Liver (tissue), 9 donors: ENCODE measurements around the genes TBXT and SFT2D1.

DNA sequence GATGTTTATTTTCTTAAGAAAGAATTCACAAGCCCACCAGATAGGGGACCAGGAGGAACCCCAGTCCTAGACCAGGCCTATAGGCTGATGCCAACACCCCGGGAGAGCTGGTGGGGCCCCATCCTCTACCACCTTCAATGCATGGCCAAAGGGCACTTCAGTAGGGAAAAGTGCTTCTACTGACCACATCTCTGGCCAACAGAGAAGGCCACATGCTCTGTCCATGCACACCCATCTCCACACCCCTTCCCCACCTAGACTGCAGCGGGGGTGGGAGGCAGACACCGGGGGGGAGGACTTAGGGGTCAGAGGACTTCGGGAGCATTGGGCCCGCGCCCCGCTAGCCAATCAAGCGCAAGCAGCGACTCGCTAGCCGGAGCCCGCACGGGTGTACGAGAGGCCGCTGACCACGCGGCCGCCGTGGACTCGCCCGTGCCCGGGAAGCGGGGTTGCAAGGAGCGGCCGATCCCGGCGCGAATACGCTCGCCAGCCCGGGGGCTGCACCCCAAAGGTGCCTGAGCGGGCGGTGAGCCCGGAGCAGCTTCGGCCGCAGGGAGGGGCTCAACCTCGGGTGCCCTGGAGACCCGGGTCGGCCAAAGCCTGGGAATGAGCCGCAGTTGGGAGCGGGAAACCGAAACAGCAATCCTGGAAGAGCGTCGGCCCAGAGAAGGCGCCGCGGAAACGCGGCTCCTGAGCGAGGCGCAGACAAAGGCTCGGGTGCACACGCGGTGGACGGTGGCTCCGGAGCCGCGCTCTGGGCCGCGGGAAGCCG, 2.8 kb downstream of the PDE10A start:
- PRO-cap, 5 experiments, result no peak in any of the 5 experiments
- RAMPAGE, long total RNA, 2 experiments, result no peak in any of the 2 experiments
- RRBS, result 9% methylated on average over 31 of the region's 61 CpGs

- PRO-cap, 5 experiments, result peak in 3 of 5 experiments; most common plus-strand start chr6:165662489 (in 1); most common minus-strand start chr6:165662274 (in 2)
- RAMPAGE, long total RNA, 2 experiments, result no peak in any of the 2 experiments
- RRBS, result 4% methylated on average over 32 of the region's 69 CpGs
These were observed 859 bp downstream of the PDE10A start for GRCh38 chr6:165662119-165662645.

GRCh38 chr6:166167632-166168950, at the start of gene TBXT:
Gene TBXT, minus strand, starts transcription at chr6:166167851.
- PRO-cap, 5 experiments, result no peak in any of the 5 experiments
- RAMPAGE, long total RNA, 2 experiments, result no peak in any of the 2 experiments
- RRBS, result 3% methylated on average over 54 of the region's 118 CpGs

DNA sequence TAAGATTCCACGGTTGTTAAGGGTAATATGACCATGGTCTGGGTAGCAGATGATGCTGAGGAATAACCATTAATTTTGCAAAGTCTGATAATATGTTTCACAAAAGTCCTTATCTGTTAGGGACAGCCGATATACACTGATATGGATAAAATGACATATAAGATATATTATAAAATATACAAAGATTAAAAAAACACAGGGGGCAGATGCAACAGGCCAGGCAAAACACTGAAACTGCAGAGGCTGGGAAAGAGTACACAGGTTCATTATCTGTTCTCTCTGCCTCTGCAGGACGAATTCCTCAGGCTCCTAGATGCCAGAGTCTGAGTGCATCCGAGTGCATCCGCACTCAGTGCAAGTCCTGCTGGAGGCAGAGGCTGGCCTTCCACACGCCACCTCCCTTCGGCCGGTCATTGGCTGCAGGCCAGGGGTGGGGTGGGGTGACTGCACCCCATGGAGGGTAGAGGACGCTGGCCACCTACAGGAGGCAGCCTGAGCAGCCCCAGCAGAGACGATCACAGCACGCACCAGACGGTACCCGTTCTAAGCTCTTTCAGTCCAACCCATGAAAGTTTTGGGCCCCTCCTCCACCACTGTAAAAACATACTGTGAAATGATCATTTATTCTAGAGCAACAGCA, 11.8 kb downstream of the SFT2D1 start:
- PRO-cap, 5 experiments, result no peak in any of the 5 experiments
- RAMPAGE, long total RNA, 2 experiments, result no peak in any of the 2 experiments
- RRBS, result no CpG with 5 or more reads among the region's 13 CpGs

GRCh38 chr6:166339728-166340357, 2.5 kb downstream of the SFT2D1 start:
- PRO-cap, 5 experiments, result no peak in any of the 5 experiments
- RAMPAGE, long total RNA, 2 experiments, result no peak in any of the 2 experiments
- RRBS, result no CpG with 5 or more reads among the region's 9 CpGs

DNA sequence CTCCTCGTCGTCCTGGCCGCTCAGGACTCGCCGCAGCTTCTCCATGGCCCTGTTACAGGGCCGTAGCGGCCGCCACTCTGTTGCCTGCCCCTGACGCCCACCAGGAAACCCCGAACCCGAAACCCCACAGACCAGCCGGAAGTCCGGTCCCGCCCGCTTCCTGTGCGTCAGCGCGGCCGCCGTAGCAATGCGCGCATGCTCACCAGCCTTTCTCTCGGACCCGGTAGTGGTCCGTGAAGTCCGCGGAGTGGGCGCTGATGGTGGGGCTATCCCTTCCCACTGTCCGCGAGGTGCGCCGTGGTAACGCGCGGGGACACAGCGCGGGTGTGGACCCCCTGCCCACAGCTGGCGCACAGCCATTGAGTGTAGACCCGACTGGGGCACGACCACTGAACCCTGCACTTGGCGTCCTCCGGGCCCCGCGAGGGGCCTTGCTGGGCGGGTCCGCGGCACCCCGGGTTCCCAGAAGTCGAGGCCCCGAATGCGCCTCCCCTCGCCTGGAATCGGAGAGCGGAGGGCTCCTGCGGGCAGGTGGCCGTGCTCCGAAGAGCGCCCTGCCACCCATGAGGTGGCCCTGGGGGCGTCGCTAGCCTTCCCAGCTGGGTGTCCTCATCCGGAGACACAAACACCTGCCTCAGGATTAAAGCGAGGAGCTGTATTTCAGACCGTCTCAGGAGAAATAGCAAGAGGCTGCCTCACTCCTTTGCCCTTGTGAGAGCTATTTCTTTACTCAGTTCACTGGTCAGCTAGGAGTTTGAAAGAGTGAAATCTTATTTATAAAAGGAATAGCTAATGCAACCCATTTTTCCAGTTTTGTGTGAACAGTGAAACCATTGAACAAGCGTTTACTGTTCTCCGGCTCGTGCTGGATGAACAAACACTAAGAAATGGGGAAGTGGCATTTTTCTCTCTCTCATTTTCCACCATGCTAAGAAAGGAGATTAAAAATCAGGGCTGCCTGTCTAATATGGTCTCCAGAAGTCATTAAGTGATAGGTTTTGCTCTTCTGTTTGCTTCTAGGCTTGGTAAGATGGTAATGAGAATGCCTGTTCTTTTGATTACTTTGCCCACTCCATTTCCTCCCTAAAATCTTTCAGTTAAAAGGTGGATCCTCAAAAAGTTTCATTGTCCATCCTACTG, at the start of gene SFT2D1:
Gene SFT2D1, minus strand, starts transcription at position 109 of the 1,140 bp plus-strand sequence.
- PRO-cap, 5 experiments, result peak in 5 of 5 experiments; most common plus-strand start position 226 of the sequence (in 2); most common minus-strand start position 95 of the sequence (in 3)
- RAMPAGE, long total RNA, 2 experiments, result start-site peak on the plus strand in 1 of 2 experiments, centred at position 210 of the sequence, 10 reads per replicate; start-site peak on the minus strand in 2 of 2 experiments, centred at positions 101 to 114 of the sequence, 124 to 382 reads per replicate
- RRBS, result 4% methylated on average over 19 of the region's 66 CpGs

DNA sequence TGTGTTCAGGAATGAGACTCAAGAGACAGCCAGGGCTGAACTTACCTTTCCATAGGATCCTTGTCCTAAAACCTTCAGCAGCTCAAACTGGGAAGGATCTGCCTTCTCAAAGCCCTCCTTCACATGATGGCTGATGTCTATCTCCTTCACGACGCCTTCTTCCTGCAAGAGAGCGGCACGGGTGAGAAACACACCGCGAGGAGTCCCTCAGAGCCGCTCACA, 47.9 kb downstream of the RAMACL start:
- PRO-cap, 5 experiments, result no peak in any of the 5 experiments
- RAMPAGE, long total RNA, 2 experiments, result no peak in any of the 2 experiments
- RRBS, result no CpG with 5 or more reads among the region's 7 CpGs

- PRO-cap, 5 experiments, result no peak in any of the 5 experiments
- RAMPAGE, long total RNA, 2 experiments, result no peak in any of the 2 experiments
- RRBS, result no CpG with 5 or more reads among the region's 5 CpGs
These were observed 14.2 kb downstream of the RAMACL start for GRCh38 chr6:166572202-166572692.

GRCh38 chr6:166587905-166588573, 1.6 kb upstream of the RAMACL start:
- PRO-cap, 5 experiments, result no peak in any of the 5 experiments
- RAMPAGE, long total RNA, 2 experiments, result no peak in any of the 2 experiments
- RRBS, result no CpG with 5 or more reads among the region's 8 CpGs

GRCh38 chr6:166744915-166745225, 117.8 kb upstream of the RPS6KA2 start:
- PRO-cap, 5 experiments, result no peak in any of the 5 experiments
- RAMPAGE, long total RNA, 2 experiments, result no peak in any of the 2 experiments
- RRBS, result no CpG with 5 or more reads among the region's 6 CpGs

DNA sequence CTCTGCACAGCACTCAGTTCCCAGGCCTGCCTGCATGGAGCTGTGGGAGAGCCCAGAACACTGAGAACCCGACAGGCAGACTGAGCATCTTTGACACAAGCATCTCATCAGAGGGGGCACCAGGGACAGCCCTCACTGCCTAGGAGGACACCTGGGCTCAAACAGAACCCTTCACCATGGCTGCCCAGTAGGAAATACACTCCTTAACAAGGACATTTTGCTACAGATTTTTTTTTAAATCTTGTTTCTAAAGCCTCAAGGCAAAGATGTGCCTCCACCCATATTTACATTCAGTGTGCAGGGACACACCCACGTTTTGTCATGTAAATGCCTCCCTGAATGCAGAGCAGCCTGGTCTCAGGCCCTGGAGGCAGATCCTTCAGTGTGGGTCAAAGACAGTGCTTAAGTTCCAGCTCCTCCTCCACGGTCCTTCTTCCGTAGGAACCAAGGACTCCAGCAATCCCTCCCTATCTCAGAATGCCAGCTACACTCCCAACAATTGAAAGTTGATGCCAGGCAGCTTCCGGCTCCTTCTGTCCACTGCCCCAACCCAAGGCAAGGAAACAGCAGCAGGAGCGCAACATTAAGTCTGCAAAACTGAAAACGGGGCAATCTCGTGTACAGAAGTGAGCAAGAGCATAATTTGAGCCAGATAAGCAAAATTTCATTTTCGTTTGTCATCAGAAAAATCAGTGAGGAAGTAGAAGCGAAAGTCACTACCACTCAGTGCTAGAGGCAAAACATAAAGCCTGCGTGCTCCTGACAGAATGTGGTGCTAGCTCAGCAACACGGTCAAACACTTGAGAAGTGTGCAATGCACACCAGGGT, 6.3 kb downstream of the RNASET2 start:
- PRO-cap, 5 experiments, result no peak in any of the 5 experiments
- RAMPAGE, long total RNA, 2 experiments, result no peak in any of the 2 experiments
- RRBS, result no CpG with 5 or more reads among the region's 12 CpGs

DNA sequence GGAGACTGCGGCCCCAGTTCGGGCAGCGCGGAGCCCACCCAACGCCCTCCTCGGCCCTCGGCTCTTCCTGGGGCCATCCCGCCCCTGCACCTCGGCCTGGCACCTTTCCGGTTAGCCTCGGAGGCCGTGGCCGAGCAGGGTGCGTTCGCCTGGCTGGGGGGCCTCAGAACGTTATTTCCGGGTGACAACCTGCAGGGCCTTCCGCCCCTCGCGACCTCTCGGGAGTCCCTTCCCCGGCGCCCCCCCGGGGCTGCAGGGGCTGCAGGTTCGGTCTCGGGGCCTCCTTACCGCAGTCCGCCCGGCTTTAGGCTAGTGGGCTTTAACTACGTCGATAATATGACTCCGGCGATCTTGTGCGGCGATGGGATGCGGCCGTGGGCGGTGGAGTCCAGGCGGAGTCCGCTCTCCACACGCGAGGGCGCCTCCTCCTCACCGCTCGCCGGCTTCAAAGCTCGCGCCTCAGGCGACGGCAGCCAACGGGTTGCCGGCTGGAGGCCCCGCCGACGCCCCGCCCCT, 509 bp upstream of the CEP43 start:
- PRO-cap, 5 experiments, result peak in 3 of 5 experiments; most common minus-strand start position 447 of the sequence (in 3)
- RAMPAGE, long total RNA, 2 experiments, result no peak in any of the 2 experiments
- RRBS, result 1% methylated on average over 41 of the region's 56 CpGs

DNA sequence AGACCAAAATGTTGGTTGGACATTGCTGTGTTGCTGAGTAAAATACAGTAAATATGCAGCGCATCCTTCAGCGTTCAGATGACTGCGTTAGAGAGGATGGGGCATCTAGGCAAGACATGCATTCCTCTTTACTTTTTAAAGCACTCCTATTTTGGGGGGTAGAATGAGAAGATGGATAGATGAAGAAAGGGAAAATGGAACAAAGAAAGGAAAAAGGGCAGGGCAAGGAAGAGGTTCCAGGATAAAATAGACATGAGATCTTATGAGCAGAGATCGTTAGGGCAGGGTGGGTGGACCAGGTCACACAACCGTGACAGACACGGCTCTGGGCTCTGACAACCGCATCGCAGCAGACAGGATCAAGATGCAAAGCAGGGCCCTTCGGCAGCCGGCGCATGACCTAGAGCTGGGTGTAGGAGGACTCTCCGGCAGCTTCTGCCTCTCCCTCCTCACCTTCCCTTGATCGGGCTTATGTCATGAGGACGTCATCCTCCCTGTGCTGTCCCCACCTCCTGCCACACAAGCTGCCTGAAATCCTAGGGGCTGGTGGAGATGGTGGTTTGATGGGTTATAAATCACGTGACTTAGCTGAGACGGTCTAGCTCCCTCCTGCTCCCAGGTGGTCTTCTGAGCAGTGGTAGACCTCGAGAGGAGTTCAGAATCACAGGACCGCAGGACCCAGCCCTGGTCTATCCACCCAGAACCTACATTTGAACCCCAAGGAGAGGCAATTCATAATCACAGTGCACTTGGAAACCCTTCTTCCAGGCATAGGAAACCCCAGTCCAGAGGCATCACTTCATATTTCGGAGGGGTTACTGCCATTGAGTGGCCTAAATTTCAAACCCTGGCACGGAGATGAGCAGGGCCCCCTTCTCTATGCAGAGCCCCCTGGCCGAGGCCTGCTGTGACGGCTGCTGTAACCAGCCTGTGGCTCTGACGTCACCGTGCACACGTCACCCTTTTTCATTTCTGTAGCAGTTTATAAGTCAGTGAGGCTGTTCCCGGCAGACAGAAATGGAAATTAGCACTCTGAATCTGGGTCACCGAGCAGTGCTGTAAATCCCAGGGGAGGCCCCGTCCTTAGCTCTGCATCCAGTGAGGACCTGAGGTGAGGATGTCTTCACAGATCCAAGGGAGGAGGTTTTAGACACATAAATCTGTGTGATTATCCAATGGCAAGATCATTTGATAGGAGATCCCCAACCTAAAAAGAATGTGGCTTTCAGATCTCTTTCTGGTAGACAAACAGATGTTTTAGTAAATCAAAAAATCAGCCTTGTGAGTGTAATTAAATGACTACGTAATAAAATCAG, 8.7 kb upstream of the CCR6 start:
- PRO-cap, 5 experiments, result peak in 1 of 5 experiments; most common minus-strand start position 437 of the sequence (in 1)
- RAMPAGE, long total RNA, 2 experiments, result no peak in any of the 2 experiments
- RRBS, result no CpG with 5 or more reads among the region's 29 CpGs

- PRO-cap, 5 experiments, result no peak in any of the 5 experiments
- RAMPAGE, long total RNA, 2 experiments, result no peak in any of the 2 experiments
- RRBS, result no CpG with 5 or more reads among the region's 15 CpGs
These were observed 4.2 kb upstream of the CCR6 start for GRCh38 chr6:167118470-167119228.

- PRO-cap, 5 experiments, result no peak in any of the 5 experiments
- RAMPAGE, long total RNA, 2 experiments, result no peak in any of the 2 experiments
- RRBS, result no CpG with 5 or more reads among the region's 5 CpGs
These were observed 3.4 kb upstream of the CCR6 start for GRCh38 chr6:167119366-167120094.

DNA sequence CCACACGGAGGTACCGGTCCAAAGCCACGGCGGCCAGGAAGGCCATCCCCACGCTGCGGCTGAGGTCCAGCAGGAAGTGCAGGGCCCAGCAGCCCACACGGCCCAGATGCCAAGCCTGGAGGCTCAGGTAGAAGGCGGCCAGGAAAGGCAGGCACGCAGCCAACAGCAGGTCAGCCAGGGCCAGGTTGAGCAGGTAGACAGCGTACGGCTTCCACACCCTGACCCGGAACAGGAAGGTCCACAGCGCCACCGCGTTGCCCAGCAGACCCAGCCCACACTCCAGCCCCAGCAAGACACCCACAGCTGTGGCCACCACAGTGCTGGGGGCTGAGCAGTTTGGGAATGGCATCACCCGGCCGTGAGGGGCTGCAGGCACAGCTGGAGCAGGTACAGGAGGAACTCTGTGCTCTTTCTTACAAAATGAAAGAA, 283 bp downstream of the GPR31 start:
- PRO-cap, 5 experiments, result no peak in any of the 5 experiments
- RAMPAGE, long total RNA, 2 experiments, result no peak in any of the 2 experiments
- RRBS, result no CpG with 5 or more reads among the region's 17 CpGs

GRCh38 chr6:167496167-167496616, 171.3 kb downstream of the TTLL2 start:
- PRO-cap, 5 experiments, result peak in 1 of 5 experiments; most common minus-strand start chr6:167496322 (in 1)
- RAMPAGE, long total RNA, 2 experiments, result no peak in any of the 2 experiments
- RRBS, result no CpG with 5 or more reads among the region's 6 CpGs

- PRO-cap, 5 experiments, result no peak in any of the 5 experiments
- RAMPAGE, long total RNA, 2 experiments, result no peak in any of the 2 experiments
- RRBS, result no CpG with 5 or more reads among the region's 21 CpGs
These were observed 179.2 kb upstream of the AFDN start for GRCh38 chr6:167647132-167648275.

DNA sequence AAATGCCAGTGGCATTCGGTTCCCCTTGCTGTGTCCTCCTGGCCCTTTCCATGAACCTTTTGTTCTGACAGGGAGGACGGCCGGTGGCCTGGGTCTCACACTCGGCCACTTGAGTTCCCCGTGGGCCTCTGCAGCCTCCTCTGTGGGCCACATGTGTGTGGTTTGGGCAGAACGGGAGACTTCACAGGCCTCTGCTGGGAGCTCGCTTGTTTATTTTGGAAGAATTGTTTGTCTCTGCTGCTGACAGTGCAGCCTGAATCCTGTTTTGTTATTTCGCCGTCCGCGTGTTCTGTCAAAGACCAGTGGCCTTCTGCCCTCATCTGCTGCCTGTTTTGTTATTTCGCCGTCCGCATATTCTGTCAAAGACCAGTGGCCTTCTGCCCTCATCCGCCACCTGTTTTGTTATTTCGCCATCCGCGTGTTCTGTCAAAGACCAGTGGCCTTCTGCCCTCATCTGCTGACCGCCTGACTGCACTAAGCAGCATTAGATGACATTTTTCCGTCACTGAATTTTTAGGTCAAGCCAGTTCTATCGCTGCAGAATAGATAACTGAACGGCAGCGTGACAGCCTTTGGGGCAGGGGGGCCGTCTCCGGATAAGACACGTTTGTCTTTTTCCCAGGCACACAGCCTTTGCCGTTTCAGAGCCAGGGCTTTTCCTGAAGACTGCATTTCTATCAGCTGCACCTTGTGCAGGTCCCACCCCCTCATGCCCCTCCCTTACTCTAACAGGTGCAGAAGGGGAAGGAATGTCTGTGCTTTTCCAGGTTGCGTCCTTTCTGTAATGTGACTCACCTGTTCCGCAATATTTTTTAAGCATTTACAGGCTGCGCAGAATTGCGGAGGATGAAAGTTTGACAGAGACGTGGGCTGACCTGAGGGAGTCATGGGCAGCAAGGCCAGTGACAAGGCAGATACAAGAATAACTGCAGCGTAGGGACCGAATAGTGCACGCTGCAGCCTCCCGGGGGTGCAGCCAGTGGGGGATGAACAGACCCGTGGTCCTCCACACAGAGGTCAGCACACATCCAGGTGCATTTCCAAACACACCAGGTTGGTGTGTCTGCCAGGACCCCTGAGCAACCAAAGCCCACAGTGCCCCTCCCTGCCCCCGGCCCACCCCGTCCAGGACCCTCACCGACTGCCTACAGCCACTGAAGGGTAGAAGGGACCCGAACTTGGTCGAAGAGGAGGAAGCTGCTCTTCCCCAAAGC, 158.4 kb upstream of the AFDN start:
- PRO-cap, 5 experiments, result peak in 4 of 5 experiments; most common plus-strand start position 575 of the sequence (in 2); most common minus-strand start position 183 of the sequence (in 2)
- RAMPAGE, long total RNA, 2 experiments, result no peak in any of the 2 experiments
- RRBS, result no CpG with 5 or more reads among the region's 42 CpGs

- PRO-cap, 5 experiments, result peak in 5 of 5 experiments; most common plus-strand start chr6:167676375 (in 5); most common minus-strand start chr6:167676141 (in 3)
- RAMPAGE, long total RNA, 2 experiments, result no peak in any of the 2 experiments
- RRBS, result 8% methylated on average over 5 of the region's 21 CpGs
These were observed 150.6 kb upstream of the AFDN start for GRCh38 chr6:167675858-167676723.